ReNcell CX (cell line): ENCODE results near the gene NARS1.

- PRO-cap: bidirectional peak, plus-strand start at chr18:51195882, minus-strand start at chr18:51195734
These were observed 2.2 kb downstream of the MEX3C start for GRCh38 chr18:51195060-51195985.

DNA sequence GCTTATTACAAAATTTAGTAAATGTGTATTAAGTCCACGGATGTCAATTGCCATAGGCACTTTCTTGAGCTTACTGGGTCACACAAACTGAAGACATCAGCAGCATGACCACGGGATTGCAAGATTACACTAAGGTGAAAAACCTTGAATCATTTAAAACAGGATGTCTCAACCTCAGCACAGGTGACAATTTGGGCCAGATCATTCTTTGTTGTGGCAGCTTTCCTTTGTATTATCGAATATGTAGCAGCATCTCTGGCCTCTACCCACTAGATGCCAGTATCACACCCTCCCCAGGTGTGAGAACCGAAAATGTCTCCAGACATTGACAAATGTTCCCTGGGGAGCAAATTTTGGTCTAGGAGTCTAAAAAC, 1.4 kb downstream of the MBD2 start:
- PRO-cap: no peak

- PRO-cap: bidirectional peak, plus-strand start at chr18:54269816, minus-strand start at chr18:54269796; unidirectional peak, minus-strand start at chr18:54270057
These were observed 645 bp downstream of the POLI start for GRCh38 chr18:54269669-54270655.

DNA sequence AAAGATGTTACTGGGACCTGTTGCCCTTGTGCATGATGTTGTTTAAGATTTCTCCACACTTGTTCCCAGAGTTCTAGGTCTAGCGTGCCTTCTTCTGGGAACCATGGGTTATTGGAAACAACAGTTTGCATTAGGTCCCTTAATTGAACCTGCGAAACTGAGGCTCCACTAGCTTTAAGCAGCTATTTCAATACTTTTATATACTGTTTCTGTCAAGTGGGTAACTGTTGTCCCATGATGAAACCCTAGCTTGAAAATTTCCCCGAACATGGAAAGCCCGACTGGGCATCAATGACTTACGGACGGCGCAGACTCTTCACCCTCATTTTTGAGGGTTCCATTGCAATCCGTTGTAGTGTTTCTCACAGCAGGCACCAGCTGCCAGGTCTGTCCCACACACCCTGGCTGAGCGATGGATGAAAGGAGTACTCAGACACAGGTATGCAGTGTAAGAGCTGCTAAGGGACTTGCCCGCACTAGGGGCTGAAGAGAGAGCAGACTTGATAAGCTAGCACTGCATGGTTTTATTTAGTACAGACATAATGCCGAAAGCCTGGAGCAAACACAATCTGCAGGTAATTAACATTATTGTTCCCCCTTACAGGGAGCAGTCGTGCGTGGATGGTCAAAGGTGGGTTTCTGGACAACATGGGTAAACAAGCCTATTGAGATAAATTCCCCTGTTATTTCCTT, 15.7 kb downstream of the DYNAP start:
- PRO-cap: no peak

DNA sequence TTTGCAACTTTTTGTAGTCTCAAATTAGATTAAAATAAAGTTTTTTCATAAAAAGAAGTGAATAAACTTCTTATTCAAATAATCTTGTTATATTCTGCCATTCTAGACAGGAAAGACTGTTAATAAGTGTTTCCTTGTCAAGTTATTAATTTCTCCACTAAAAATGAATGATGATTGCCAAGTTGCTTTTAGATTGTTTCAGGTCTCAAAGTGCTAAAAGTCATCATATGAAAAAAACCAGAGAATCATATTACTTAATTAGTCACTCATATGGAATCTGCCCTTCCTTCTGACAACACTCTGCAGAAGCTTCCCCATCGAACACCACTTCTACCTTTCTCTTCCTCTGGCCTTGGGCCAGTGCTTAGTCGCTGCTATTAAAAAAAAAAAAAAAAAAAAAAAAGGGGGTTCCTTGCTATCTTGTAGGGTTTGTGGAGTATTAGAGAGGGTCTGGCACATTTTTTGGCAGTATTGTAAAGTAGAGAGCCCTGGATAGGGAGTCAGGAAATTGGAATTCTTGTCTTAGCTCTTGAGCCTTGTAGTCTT, 141.6 kb upstream of the CCDC68 start:
- PRO-cap: no peak

DNA sequence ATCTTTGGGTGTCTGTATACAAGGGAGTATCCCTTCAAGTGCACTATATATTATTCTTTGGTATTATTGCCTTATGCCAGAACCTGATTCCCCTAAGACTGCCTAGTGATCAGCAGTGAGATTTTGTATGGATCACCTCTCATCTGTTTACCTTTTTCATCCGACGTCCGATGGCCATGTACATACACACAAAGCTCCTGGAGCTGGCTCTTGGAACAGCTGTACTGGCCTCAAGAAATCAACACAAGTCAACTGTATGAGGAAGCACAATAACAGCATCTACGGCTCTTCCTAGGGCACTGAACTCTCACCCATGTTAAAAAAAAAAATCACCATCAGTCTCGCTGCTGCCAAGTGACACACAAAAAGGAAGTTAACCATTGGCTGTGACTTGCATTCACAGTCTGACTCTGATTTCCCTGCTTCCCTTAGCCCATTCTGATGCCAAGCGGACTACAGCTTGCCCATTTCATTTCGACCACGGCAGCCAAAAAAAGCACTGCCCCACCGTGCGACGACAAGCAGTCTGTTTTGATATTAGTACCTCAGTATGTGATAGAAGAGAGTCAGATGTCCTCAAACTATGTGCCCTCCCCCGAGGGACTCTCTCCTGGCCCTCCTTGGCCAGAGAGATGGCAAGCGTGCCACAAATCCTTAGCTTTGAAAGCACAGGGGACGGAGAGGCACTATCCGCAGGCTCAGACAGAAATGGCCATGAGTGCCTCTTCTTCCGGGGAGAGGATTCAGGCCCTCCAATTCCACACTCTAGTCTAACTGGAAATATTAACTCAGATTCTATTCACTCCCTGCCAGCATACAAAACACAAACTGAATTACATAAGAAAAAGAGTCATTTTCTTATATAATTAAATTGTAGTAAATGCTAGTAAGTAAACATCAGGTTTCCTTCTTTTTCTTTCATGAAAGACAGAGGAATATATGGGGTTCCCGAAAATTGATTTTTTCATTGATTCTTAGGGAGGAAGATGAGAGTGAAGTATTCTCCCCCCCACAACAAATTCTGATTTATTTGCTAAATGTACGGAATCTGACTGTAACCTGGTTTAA, 250.0 kb downstream of the TCF4 start:
- PRO-cap: bidirectional peak, plus-strand start at position 442 of the sequence, minus-strand start at position 220 of the sequence

DNA sequence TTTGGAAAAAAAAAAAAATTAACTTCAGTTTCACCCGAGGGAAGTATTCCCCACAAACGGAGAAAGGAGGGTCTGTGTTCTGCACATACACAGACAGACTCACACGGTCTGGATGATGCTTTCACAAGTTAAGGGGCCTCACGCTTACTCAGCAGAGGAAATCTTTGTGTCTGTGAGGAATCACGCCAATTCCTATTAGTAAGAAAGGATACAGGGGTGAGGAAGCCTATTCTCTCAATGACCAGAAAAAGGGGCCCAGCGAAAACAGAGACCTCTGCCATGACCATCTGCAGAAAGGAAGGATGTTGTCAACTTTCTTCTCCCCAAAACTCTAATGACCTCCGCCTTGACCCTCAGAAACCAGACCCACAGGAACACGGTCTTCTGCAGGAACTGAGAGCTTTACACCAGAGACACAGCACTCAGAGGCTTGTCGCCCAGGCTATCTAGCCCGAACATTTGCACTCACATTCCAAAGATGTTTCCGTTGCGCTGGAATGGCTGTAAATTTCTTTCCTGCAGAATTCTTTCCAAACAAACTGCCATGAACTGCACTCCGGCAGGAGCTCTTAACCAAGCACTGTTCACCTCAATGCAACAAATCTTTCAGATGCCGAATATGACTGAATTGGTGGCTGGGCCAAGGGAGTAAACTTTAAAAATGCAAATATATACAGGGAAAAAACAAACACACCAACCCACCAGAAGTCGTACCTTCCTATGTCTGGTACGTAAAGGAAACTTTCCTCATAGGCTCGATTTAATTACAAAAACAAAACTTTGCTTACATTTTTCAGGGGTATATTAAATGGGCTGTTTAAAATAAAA, 186.2 kb downstream of the TCF4 start:
- PRO-cap: bidirectional peak, plus-strand start at position 201 of the sequence, minus-strand start at position 97 of the sequence; unidirectional peak, minus-strand start at position 389 of the sequence

- PRO-cap: no peak
These were observed 174.6 kb downstream of the TCF4 start for GRCh38 chr18:55413364-55413919.

DNA sequence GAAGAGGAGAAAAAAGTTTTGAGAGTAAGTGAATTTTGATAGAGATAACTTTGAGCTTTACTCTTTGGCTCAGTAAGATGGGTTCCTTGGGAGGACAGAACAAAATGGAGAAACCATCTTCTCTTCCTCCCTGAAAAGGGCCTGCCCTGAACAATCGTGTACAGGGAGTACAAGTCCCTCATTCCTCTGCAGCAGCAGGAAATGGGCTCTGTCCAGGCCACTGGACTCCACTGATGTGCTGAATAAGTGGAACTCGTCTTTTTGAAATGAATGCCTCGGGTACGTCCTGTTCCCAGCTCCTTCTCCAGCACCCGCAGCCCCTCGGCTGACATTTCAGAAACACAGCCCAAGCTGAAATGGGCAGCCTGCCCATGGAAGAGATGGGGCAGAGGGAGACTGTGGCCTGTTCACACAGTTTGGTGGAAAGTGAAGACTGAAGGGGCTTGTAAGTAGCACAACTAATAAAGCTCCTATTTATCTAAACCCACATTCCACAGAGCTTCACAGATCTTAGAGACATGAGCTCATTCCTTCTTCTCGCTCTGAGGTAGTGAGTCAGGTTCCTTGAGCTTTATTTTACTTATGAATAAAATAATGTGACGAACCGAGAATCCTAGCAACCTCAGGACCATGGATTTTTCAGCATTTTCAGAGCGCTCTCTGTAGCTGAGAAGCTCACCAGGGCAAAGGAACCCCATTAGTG, 498.6 kb downstream of the TXNL1 start:
- PRO-cap: bidirectional peak, plus-strand start at position 380 of the sequence, minus-strand start at position 330 of the sequence

DNA sequence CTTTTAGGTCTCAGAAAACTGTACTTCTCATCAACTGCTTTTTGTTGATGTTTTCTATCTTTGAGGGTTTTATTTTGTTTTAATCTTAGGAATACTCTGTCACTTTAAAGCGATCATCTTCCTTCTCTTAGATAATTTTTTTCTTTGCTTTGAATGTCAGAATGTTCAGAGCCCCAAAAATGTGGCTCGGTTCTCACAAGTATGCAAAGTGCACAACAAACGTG, 245.3 kb downstream of the TXNL1 start:
- PRO-cap: no peak

GRCh38 chr18:56562421-56562772, 76.0 kb downstream of the TXNL1 start:
- PRO-cap: no peak

DNA sequence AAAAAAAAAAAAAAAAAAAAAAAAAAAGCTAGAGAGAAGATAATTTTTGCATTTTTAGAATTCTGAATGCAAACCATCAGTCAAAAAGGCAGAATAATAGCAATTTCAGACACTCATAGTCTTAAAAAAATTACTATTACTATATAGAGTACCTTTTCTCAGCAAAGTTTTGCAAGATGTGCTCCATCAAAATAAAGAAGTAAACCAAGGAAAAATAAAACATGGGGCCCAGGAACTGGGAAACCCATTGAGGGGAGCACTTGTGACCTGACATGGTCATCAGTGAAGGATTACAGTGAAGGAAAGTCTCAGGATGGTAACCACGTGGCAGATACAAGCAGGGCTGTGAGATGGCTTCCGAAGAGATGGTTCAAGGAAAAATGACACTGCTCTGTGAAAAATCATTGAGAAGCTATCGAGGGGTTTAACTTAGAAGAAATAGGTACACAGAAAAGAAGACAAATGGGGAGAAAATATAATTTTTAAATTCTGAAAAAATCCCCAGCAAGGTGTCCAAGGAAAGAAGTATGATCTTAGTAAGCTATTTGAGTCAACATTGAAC, 121.0 kb downstream of the WDR7 start:
- PRO-cap: no peak

DNA sequence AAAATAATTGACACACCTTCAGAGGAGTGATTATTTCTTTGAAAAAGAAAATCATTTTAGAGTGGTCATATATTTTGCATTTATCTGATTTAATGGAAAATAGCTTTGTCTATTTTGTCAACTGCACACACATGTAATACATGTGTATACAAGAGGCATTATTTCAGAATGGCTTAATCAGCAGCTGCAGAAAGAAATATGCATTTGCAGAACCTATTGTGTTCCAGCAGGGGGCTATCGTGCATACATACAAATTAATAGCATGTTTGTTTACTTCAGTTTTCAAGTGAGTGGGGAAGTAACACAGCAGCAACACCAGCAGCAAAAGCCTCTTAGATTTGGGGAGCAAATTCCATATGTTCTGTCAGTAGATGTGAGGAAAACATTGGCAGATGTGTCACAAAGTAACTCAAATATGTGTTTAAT, 218.0 kb downstream of the WDR7 start:
- PRO-cap: no peak

GRCh38 chr18:57434245-57434580, 961 bp upstream of the ONECUT2 start:
- PRO-cap: no peak

GRCh38 chr18:57621097-57622063, at the start of gene NARS1:
Gene NARS1, minus strand, starts transcription at chr18:57621836.
- PRO-cap: bidirectional peak, plus-strand start at chr18:57621970, minus-strand start at chr18:57621742

- PRO-cap: no peak
These were observed 70.0 kb upstream of the NARS1 start for GRCh38 chr18:57691463-57692127.

GRCh38 chr18:57727985-57728387, 75.1 kb downstream of the ATP8B1 start:
- PRO-cap: no peak

DNA sequence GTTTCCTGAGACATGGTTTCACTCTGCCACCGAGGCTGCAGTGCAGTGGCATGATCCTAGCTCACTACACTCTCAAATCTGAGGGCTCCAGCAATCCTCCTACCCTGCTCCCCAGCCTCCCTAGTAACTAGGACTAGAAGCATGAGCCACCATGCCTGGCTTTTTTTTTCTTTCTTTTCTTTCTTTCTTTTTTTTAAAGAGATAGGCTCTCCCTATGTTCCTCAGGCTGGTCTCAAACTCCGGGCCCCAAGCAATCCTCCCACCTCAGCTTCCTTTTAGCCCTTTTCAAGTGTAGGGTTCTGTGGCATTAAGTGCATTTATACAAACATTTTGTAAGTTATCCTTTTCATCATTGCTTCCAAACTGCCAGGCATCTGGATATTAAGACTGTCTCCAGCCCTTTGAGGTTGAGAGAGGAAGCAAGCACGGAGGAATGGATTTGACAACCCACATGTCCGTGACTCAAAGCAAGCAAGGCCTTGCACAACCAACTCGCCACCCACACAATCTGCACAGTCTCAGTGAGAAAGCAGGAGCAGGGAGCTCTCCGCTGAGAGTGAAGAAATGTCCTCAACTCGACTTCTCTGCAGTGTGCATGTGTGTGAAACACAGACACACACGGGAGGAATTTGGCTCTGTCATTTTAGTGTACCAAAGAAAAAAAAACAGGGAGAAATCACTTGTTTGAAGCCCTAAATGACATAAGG, 65.6 kb downstream of the ATP8B1 start:
- PRO-cap: no peak

- PRO-cap: no peak
These were observed 30.2 kb upstream of the ATP8B1 start for GRCh38 chr18:57833309-57833755.

GRCh38 chr18:58043832-58044183, 218 bp upstream of the NEDD4L start:
- PRO-cap: bidirectional peak, plus-strand start at chr18:58044290, minus-strand start at chr18:58043961